SK-N-MC (cell line): Measurements from ENCODE around the gene SPRED2.

- RRBS, result no CpG with 5 or more reads among the region's 15 CpGs
These were observed 59.9 kb upstream of the PELI1 start for GRCh38 chr2:64203834-64204785.

DNA sequence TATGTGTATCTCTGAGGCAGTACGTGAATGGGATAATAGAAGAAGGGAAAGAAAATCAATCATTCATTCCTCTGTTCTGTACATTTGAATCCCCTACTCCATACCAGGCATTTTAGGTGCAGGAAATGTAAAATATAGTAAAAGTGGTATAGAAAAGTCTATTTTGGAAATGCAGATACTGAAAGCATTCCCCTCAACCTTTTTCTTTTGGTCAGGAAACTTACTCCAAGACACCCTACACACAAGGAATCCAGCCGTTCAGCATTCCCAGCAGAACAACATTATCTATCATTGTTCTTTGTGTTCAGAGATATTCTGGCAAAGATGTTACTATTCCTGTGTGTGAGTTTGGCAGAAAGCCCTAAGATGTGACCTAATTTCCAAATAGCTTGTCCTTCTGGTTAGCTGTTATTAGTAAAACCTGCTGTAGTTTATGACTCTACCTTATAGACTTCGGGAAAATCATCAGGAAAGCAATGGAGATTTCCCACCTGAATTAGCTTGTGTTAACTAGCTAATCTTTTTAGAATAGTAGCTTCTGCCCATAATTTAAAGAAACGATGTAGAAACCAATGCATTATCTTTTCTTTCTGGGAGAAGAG is 78.1 kb upstream of the PELI1 start:
- RRBS, result no CpG with 5 or more reads among the region's 4 CpGs

DNA sequence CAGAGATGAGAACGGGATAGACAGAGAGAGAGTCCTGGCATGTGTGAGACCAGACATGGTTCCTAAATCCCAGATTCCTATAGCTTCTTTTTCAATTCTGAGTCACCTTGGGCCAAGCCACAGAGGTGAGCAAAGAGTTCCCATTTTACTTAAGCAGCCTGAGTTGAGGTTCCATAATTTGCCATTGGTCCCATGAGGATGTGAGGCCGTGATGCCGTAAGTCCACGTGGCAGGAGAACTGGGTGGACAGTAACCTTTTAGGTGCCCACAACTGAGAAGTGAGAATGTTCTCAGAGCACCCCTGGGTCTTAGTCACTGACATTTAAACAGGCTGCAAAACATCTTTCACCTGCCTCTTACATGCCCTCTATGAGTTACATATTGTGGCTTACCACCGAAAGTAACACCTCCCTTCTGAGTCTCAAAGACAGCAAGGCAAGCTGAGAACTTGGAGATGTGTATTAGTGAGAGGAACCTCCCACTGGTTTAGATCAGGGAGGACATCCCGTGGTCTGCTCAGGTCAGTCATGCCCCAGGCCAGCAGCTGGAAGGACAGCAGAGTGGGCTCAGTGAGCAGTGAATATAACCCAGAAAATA is 128.0 kb upstream of the LGALSL start:
- RRBS, result no CpG with 5 or more reads among the region's 6 CpGs

DNA sequence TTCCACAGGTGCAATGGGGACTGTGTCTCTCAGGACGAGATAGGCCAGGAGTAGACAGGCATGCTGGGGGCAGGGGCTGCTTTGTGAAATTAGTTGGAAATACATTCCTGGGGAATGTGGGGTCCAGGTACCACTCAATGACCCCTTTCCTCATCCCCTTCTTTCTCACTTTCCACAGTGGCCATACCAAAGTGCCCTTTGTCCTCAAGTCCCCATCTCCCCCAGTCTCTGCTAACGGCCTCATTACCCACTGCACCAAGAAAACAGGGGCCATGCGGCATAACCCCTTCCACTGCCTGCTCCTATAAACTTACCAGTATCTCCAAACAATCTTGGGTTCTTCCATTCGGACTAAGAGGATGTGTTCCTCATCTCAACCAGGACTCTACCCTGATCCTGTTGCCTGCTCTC is 72.0 kb upstream of the LGALSL start:
- RRBS, result no CpG with 5 or more reads among the region's 4 CpGs

- RRBS, result no CpG with 5 or more reads among the region's 2 CpGs
These were observed 62.6 kb upstream of the LGALSL start for GRCh38 chr2:64391307-64391892.

DNA sequence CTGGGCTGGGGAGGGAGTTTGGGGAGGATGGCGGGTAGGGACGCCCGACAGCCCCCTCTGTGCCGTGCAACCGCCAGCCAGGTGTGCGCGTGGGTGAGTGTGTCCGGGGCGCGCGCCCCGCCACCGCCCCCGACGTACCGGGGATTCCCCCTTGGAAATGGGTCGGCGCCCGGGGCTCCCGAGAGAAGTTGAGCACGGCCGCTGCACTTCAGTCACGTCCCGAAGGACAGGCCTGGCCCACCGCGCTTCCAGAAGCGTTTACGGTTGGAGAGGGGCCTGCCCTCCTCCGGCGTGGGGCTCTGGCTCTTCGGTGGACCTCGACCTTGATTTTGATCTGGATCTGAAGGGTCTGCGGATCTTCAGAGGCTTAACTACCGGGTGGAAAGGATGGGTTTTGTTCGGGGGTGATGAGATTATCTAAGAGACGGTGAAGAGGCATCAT is 843 bp downstream of the LGALSL start:
- RRBS, result 52% methylated on average over 10 of the region's 36 CpGs

DNA sequence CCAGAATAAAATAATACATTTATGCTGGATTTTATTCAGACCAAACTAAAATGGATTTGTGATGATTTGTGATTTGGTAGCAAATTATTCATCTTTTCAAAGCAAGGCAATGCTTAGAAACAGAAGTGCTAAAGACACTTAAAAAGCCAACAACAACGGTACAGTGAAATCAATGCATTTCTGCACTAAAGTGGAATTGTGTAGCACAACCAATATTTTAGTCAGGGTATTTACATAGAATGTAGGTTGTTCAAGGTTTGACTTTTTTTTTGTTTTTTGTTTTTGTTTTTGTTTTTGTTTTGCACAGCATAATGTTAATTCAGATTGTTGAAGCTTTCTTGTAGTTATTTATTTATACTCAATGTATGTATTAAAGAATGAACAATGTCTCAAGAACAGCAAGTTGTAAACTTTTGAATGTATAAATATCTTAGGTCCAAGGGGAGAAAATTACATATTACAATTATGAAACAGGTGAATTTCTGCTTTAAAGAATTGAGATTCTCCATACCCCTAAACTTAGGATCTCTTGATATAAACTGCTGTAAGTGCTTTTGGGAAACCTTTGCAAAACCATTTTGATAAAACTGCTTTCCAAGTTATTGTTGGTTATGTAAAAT is 4.8 kb downstream of the LGALSL start:
- RRBS, result no CpG with 5 or more reads among the region's 1 CpG

GRCh38 chr2:64474187-64474476 is 20.2 kb downstream of the LGALSL start:
- RRBS, result no CpG with 5 or more reads among the region's 3 CpGs

GRCh38 chr2:64522767-64523324 is 1.3 kb upstream of the AFTPH start:
- RRBS, result no CpG with 5 or more reads among the region's 11 CpGs

DNA sequence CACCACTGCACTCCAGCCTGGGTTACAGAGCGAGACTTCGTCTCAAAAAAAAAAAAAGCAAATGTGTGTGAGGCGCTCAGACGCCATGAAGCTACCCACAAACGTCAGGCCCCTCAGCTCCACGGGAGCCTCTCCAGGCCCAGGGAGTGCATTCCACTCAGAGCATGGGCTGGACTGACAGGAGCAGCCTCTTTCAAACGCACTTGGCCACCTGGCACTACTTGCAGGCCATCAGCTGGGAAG is 26.9 kb downstream of the SERTAD2 start:
- RRBS, result no CpG with 5 or more reads among the region's 7 CpGs

- RRBS, result no CpG with 5 or more reads among the region's 6 CpGs
These were observed 4.5 kb upstream of the SERTAD2 start for GRCh38 chr2:64658133-64658748.

GRCh38 chr2:64812239-64812696 is 158.6 kb upstream of the SERTAD2 start:
- RRBS, result no CpG with 5 or more reads among the region's 4 CpGs

- RRBS, result no CpG with 5 or more reads among the region's 6 CpGs
These were observed 1.3 kb downstream of the RAB1A start for GRCh38 chr2:65128506-65129194.

DNA sequence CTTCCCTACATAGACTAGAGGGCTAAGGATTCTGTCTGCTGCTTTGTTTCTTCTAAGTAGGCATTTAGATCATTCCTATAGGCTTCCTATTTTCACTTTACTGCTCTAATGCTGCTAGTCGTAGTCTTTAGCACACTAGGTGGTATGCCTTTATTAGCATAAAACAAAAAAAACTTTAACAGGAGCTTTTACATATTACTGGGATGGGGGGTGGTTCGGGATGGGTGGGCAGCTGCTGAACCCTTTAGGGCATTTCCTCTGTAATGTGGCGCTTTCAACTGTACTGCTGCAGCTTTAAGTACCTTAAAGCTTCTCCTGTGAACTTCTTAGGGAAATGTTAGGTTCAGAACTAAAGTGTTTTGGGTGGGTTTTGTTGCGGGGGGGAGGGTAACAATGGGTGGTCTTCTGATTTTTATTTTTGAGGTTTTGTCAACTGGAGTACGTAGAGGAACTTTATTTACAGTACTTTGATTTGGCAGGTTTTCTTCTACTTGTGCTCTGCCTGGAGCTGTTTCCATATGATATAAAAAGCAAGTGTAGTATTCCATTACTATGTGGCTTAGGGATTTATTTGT is 41.4 kb downstream of the ACTR2 start:
- RRBS, result no CpG with 5 or more reads among the region's 5 CpGs

GRCh38 chr2:65269896-65270357 is 42.3 kb downstream of the ACTR2 start:
- RRBS, result no CpG with 5 or more reads among the region's 2 CpGs

DNA sequence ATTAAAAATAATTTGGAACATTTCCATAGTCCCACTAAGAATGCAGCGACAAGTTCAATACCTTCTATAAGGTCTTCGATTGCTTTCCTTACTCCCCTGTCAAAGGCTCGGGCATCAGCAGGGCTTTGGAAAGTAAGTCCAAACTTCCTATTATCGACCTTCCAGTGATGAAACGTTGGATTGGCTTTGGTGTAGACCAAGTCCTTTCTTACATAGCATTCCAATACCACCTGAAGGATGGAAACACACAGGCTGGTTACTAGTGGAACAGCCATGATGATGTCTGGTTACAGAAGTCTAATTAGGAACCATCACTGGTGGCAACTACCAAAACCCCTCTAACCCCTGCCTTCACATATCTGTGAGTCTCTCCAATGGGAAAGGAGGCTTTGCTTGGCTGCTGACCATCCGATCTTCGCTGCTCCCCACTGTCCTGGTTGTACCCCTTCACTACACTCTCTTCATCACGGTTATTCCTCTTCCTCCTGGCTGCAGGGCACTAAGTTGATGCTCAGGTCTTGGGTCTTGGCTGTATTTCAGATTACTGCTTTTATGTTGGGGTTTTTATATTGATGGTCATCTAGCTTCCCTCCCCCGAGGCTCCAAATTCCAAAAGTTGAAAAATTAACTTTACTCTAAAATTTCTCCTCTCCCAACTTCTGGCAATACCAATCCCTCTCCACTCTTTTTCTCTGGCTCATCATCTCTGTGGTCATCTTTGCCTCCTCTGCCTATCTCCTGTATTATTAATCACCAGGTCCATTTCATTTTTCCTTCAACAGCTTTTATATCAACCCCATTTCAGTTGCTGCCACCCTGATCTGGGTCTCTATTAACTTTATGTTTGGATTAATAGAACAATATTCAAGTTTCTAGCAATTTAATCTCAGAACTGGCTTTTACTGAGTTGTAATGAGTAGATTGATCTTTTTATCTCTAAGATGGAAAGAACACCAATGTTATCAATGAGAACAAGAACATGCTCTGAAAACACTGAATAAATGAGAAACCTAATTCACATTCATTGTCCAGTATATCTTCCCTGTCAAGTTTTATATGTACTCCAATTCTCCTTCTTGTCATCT is 97.5 kb downstream of the SPRED2 start:
- RRBS, result no CpG with 5 or more reads among the region's 9 CpGs

GRCh38 chr2:65367425-65367901 is 64.9 kb downstream of the SPRED2 start:
- RRBS, result no CpG with 5 or more reads among the region's 4 CpGs

- RRBS, result 1% methylated on average over 8 of the region's 86 CpGs
These were observed at the start of gene SPRED2 for GRCh38 chr2:65431913-65432900. SPRED2 (minus strand) TSS chr2:65432599.

DNA sequence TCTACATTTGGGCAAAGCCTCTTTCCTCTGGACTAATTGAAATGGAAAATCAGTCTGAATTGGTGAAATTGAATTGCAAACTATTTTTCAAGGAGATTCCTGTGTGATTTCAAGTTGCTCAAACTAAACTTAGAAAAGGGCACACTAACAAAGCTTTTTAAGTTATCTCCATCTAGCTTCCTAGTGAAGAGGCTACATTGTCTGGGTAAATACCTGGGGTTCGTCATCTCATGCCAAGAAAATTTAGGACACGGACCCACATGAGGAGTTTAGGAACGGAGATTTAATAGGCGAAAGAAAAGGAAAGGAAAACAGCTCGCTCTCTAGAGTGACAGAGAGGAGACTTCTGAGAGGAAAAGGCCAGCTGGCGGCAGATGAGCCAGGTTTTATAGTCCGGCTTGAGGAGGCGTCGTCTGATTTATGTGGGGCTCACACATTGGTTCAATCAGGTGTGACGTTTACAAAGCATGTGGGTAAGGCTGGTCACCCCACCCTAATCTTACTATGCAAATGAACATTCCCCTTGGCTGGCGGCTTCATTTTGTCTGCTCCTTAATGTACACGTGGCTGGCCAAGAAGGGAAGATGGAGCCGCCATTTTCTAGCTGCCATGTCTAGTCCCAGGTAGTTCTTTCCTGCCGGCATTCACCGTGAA is 298.9 kb upstream of the SPRED2 start:
- RRBS, result no CpG with 5 or more reads among the region's 15 CpGs

- RRBS, result no CpG with 5 or more reads among the region's 13 CpGs
These were observed 133.9 kb upstream of the MEIS1 start for GRCh38 chr2:66300999-66301493.